Skeletal muscle satellite cell (primary cell): Measurements from ENCODE around the genes RSRP1, SELENON, PDIK1L and CNKSR1.

DNA sequence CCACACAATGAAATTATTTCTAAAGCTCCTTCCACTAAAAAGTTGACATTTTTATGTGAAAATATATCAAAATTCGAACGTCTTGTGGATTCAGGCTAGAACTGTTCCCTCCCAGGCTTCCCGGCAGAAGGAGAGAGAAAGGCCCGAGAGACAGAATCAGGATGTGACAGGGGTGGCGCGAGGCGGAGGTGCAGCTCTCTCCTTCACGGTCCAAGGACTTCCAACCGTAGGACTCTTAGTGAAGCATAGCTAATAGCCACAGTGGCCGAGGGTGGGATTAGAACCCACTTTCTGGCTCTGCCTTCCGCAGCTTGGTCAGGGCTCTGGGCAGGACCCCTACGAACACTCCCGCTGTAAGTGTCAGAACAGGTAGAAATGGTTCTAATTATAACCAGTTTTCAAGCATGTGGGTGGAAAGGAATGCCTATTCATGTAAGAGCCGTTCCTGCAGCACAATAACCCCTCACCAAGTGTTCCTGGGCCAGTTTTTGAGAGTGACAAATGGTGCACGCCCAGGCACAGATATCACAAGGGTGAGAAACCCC, 86.5 kb downstream of the SYF2 start:
- CAGE, long polyA plus RNA, result no peak

- CAGE, long polyA plus RNA, result no peak
These were observed 34.3 kb downstream of the SYF2 start for GRCh38 chr1:25197899-25198426.

- CAGE, long polyA plus RNA, result no peak
These were observed 2.5 kb downstream of the RSRP1 start for GRCh38 chr1:25244702-25245138.

- CAGE, long polyA plus RNA, result no peak
These were observed at the start of gene RSRP1 for GRCh38 chr1:25247255-25247585. TSS of gene RSRP1 (minus strand) at chr1:25247454.

GRCh38 chr1:25562416-25563100, 19.2 kb downstream of the LDLRAP1 start:
- CAGE, long polyA plus RNA, result no peak

- CAGE, long polyA plus RNA, result no peak
These were observed 8.0 kb upstream of the MAN1C1 start for GRCh38 chr1:25608368-25609133.

- CAGE, long polyA plus RNA, result no peak
These were observed 33.3 kb upstream of the SELENON start for GRCh38 chr1:25766604-25767123.

DNA sequence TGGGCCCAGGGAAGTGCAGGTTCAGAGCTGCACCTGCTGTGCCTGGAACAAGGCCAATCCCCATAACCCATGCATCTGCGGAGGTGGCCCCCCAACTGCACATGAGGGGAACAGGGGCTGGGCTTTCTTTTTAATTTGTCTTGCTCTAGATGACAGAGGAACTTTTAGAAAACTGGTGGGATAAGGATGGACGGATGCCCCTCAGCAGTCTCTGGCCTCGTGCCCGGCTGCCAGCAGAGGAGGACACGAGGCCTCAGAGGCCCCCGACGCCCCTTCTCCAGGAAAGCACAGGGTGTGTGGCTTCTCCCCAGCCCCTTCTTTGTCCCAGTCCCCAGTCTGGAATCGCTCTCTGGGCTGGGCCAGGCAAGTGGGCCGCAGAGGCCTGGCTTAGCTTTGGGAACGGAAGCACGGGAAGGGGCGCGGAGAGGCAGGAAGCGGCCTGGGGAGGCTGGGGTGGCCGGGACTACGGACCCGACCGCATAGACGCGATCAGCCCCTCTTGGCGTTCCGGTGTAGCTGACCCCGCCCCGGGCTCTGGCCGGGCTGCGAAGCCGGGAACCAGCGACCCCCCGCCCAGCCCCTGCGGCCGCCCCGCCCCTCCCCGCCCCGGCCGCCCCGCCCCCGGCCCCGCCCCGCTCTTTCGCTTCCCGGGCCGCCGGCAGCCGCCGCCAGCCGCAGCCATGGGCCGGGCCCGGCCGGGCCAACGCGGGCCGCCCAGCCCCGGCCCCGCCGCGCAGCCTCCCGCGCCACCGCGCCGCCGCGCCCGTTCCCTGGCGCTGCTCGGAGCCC, at the start of gene SELENON:
TSS of gene SELENON (plus strand) at position 643 of the 789 bp plus-strand sequence.
- CAGE, long polyA plus RNA, result no peak

DNA sequence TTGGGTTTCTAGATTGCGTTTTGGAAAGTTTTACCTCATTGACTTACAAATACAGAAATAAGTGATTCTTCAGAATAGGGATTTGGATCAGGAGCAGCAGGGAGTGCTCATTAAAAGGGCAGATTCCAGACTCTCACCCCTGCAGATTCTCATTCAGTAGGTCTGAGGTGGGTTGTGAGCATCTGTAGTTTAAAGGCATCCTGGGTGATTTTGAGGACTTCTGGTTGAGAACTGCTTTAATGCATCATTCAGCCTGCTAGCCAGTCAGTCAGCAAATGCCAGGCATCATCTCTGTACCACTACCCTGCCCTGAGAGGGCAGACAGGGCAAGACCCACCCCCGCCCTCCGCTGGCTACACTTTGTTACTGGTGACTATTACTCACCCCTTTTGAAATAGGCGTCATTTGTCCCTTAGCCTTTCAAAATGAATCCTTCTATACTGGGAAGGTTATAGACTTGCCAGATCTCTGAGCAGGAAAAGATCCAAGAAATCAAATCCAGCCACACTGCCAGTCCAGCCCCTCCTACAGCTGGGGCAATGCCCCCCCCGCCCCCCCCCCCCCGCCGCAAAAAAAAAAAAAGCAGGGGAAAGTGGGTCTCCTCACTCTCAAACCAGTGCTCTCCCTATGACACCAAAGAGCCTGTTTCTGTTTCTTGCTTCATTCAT, 4.2 kb downstream of the SELENON start:
- CAGE, long polyA plus RNA, result no peak

- CAGE, long polyA plus RNA, result no peak
These were observed 10.8 kb downstream of the STMN1 start for GRCh38 chr1:25895328-25895983.

DNA sequence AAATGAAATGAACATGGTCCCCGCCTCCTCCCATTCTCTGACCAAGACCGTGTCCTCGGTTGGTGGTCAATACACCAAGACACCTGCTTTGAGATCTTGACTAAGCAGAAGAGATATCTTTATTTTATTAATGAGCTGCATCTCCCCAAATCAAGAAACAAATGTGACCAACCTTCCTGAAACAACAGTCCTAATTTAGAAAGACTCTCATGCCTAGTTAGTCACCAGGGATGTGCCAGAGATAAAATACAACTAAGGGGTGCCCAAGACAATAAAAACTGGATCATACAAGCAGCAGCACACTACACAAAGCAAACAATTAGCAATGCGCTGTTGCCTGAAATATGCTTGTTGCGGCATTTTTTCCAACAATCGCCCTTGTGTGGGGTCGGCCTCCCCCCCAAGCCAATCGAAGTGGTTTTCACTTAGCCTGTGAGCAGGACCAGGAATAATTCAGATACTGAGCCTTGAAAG, 1.3 kb upstream of the STMN1 start:
- CAGE, long polyA plus RNA, result no peak

GRCh38 chr1:25923144-25923660, 17.0 kb upstream of the STMN1 start:
- CAGE, long polyA plus RNA, result no peak

GRCh38 chr1:25927176-25927614, 21.0 kb upstream of the STMN1 start:
- CAGE, long polyA plus RNA, result no peak

DNA sequence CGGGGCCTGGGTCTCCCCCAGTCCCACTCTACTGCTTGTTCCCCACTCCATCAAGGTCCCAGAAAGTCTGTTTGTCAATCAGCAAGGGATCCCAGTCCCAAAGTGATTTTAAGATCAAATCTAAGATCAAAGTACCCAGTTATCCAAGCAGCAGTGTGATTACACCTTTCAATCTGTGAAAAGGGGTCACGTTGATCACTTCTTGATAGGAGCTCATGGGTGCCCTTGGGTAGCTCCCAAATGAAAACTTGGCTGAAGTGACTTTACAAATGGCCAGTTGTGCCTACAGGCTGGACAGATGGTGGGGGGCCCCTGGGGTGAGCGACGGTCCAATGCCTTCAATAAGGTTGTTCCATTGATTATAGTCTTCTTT, 36.2 kb downstream of the PAFAH2 start:
- CAGE, long polyA plus RNA, result no peak

DNA sequence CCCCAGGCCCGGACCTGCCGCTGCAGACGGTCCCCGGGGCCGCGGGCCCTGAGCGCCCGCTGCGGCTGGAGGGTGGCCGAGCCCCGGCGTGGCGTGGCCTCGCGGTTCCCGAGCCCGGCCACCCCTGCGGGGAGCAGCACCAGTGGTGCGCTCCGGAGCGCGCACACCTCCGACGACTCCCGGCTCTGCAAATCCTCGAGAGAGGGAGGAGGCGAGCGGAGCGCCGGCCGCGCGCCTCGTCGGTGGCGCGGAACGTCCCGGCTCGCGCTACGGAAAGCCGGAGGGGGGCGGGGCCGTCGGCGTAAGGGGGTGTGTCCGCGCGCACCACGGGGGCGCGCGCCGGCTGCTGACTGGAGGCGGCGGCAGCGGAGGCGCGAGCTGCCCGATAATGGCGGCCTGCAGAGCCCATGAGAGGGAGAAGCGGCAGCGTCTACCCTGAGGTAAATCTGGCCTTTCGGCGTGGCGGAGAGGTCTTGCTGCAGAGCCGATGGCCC, at the start of gene PDIK1L:
TSS of gene PDIK1L (plus strand) at position 349 of the 494 bp plus-strand sequence.
- CAGE, long polyA plus RNA, result no peak

GRCh38 chr1:26177023-26177588, at the start of gene CNKSR1:
TSS of gene CNKSR1 (plus strand) at chr1:26177491.
- CAGE, long polyA plus RNA, result no peak

DNA sequence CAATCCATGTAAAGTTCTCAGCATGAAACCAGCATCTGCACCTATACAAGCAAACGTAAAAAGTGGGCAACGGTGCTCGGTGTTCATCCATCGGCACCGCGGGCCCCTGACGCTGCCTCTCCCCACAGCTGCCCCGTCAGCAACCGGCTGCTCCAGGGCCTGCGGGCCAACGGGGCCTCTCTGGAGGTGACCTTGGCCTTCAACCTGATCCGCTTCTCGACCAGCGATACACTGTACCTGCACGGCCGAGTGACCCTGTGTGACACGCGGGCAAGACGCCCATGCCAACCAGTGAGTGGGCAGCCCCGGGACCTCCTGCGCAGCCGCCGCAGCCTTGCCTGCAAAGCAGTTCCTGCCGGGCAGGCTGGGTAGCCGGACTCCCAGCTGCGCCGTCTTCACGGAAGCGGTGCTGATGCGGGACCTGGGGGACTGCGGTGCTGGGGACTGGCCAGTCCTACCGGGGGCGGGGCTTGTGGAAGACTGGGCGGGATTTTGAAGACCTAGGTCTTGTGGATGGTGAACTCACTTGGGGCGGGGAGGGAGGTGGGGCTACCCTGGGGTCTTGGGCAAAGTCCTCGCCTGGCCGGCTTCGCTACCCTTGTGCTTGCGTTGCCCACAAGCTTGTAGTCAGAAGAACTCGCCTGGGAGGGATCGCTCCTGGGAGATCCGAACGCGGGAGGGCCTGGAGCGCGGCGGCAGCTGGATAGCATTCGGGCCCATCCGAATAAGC, 8.9 kb upstream of the CEP85 start:
- CAGE, long polyA plus RNA, result no peak

GRCh38 chr1:26233562-26234094, 372 bp upstream of the CEP85 start:
- CAGE, long polyA plus RNA, result no peak

- CAGE, long polyA plus RNA, result no peak
These were observed 10.3 kb downstream of the SH3BGRL3 start for GRCh38 chr1:26290215-26290592.

DNA sequence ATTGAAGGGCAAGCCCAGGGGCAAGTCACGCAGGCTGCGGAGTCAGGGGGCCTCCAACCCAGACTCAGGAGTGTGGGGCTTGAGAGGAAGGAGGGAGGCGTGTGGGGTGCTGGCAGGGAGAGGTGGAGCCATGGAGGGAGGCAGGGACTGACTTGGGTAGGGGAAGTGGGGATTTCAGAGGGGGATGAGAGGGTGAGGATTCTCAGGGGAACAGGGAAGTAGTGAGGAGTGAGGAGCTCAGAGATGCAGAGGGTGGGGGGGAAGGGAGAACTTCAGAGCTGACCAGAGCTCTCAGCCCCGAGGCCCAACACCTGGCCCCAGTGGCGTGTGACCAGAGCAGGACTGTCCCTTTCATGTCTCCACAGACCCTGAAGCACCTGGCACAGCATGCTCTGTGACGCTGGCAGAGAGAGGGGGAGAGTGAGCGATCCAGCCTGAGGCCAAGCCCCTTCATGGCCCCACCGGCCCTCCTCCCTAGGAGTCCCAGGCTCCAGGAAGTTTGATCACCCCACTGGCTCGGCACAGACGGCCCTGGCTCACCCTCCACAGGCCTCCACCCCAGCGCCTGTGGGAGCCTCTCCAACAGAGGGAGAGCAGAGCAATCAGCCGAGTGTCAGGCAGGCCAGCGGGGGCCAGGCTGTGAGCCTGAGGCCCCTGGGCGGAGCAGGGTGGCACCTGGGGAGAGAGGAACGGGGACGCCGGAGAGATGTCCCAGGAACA, 10.9 kb downstream of the SH3BGRL3 start:
- CAGE, long polyA plus RNA, result no peak